Osteoblast (primary cell): ENCODE data around the gene CNIH4.

GRCh38 chr1:223248310-223249293 lies 105.6 kb upstream of the TLR5 start:
- CAGE, long polyA plus RNA = no peak
- RRBS = no CpG with 5 or more reads among the region's 11 CpGs

DNA sequence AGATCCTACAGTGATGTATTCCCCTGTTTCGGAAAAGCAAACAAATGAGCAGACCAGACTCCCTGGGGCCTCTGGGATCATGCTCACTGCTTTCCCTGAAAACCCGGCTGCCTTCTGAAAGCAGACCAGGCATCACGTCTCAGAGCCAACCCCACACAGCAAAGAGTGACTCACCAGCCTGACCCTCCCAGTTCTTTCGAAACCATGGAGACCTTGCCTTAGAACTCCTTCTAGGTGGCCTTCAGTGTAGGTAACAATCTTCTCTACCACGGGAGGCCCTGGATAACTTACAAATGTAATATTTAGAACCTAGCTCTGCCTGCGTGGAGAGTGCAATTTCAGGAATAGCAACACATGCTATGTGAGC lies 105.3 kb downstream of the SUSD4 start:
- CAGE, long polyA plus RNA = no peak
- RRBS = no CpG with 5 or more reads among the region's 6 CpGs

GRCh38 chr1:223711834-223712304 lies 470 bp upstream of the CAPN2 start:
- CAGE, long polyA plus RNA = no peak
- RRBS = 5% methylated on average over 4 of the region's 17 CpGs

DNA sequence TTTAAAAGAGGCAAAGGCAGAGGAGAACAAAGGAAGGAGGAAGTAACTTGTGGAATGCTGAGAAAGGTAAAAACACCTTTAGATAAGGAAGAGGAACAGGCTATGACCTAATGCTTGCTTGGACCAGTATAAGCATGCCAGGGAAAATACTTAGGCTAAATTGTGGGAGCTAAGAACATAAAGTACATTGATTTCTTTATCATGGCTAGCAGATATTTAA lies 28.1 kb downstream of the CAPN2 start:
- CAGE, long polyA plus RNA = no peak

DNA sequence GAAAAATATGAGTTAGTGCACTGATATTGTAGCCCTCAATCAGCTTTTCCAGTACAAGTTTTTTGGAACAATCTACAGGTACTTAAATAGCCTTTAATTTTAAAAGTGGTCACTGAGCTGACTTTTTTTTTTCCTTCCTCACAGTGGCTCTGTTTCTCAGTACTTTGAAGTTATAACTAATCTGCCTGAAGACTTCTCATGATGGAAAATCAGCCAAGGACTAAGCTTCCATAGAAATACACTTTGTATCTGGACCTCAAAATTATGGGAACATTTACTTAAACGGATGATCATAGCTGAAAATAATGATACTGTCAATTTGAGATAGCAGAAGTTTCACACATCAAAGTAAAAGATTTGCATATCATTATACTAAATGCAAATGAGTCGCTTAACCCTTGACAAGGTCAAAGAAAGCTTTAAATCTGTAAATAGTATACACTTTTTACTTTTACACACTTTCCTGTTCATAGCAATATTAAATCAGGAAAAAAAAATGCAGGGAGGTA lies 62.4 kb downstream of the CAPN2 start:
- CAGE, long polyA plus RNA = no peak
- RRBS = no CpG with 5 or more reads among the region's 2 CpGs

DNA sequence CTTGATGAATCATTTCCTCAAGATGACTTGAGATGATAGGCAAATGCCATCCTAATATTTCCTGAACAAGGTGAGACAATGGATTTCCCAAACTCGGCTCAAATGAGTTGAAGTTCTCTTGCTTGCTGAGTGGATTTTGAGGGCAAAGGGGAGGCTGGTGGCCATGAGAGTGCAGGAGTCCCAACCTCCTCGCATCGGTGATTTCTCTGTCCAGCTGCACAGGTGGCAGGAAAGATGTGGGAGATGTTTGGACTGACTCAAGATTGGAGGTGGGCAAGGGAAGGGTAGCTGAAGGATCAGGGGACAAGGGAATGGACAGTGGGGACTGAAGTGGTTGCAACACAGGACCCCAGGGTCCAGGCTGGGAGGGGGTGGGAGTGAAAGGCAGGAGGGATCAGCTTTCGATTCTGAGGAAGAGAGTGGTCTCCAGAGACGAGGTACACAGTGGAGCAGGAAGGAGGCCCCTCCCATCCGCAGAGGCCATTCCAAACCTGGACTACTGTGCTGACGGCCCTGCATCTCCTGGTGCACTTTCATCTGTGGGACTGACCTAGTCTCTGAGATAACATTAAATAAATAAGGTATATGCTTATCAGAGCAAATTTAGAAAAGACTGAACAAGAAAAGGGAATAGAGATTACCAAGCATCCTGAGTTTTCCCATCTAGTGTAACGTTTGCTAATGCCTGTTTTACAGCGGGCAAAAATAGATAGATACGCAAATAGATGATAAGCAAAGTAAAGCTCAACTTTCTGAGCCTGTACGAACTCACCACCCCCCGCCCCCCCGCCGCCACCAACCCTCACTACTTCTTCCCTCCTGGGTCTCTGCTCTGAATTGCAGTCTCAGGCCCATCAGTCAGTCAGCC lies 64.1 kb downstream of the CAPN2 start:
- CAGE, long polyA plus RNA = no peak
- RRBS = no CpG with 5 or more reads among the region's 14 CpGs

DNA sequence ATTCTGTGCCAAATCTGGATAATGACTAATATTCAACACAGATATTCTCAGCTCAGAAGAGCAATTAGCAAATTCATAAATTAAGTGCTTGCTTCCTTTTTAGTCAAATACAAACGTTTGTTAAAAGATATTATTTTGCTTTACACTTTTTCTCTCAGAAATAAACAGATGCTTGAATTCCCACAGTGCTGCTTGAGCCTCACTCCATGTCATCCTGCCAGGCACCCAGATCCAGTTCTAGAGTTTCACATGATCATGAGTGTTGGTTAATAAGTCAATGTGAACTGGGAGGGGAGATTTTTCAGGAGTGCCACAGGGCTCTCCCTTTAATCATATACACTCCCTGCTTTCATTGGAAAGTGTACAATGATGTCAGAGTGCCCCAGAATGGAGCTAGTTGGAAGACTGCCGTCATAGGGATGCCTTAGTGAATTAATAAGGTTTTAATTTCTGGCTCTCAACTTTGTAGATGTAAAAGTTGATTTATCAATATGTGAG lies 69.8 kb upstream of the TP53BP2 start:
- CAGE, long polyA plus RNA = no peak
- RRBS = no CpG with 5 or more reads among the region's 2 CpGs

DNA sequence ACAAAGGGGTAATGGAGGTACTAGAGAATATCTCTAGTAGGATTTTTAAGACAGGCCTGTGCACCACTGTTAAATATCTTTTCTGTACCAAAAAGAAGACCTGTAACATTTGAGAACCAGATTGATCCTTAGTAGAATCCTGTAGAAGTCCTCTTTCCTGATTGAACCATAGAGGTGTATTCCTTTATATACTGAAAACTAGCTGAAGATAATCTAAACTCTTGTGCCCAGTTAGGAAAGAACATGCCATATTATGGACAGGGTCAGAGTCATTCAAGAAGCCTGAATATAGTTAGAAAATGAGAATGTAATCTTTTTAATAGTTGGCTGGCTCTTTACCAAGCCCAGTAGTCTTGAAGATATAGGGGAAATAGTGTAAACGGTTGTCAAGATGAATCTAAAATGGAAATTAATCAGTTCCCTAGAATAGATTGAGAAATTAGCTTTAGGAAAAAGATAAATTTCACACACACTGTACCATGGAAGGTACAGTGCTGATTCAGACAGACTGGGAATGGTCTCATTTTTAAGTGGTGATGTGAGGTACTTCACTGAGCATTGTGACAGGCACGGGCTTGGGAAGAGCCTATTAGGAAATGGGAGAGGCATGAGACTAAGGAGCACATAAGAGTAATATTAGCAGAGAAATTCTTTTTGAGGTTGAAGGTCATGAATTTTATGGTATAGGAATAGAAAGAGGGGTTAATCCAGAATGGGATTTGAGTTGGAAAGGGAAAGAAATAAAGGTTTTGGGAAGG lies 115.4 kb upstream of the FBXO28 start:
- CAGE, long polyA plus RNA = no peak
- RRBS = no CpG with 5 or more reads among the region's 2 CpGs

GRCh38 chr1:224245119-224245720 lies 62.2 kb downstream of the DEGS1 start:
- CAGE, long polyA plus RNA = no peak
- RRBS = no CpG with 5 or more reads among the region's 2 CpGs

DNA sequence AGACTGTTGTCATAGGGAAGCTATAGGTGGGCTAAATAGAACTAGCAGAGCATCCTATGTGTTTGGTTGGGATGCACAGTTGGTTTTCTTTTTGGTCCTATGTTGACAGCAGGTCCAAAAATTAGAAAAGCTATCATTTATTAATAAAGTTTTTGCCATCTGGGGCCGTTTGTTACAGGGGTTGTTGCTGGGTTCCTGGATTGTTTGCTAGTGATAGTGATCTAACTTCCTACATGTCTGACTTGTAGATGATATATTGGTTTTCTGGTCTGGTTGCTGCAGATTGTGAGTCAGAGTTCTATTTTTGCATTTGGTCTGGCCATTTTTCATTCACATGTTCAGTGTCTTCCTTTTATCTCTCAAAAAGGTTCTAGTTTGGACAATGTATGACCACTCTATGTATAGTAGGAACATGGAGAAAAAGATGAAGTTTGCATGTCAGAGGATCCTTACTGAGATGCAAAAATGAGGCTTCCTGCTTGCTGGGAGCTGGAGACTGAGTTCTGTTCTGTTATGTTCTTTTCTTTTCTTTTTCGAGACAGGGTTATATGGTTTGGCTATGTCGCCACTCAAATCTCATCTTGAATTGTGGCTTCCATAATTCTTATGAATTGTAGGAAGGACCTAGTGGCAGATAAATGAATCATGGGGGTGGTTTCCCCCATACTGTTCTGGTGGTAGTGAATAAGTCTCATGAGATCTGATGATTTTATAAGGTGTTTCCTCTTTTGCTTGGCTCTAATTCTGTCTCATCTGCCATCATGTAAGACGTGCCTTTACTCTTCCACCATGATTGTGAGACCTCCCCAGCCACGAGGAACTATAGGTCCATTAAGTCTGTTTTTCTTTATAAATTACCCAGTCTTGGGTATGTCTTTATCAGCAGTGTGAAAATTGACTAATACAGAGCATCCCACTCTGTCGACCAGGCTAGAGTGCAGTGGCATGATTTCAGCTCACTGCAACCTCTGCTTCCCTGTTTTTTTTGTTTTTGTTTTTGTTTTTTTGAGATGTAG lies 4.2 kb upstream of the NVL start:
- CAGE, long polyA plus RNA = no peak
- RRBS = no CpG with 5 or more reads among the region's 6 CpGs

DNA sequence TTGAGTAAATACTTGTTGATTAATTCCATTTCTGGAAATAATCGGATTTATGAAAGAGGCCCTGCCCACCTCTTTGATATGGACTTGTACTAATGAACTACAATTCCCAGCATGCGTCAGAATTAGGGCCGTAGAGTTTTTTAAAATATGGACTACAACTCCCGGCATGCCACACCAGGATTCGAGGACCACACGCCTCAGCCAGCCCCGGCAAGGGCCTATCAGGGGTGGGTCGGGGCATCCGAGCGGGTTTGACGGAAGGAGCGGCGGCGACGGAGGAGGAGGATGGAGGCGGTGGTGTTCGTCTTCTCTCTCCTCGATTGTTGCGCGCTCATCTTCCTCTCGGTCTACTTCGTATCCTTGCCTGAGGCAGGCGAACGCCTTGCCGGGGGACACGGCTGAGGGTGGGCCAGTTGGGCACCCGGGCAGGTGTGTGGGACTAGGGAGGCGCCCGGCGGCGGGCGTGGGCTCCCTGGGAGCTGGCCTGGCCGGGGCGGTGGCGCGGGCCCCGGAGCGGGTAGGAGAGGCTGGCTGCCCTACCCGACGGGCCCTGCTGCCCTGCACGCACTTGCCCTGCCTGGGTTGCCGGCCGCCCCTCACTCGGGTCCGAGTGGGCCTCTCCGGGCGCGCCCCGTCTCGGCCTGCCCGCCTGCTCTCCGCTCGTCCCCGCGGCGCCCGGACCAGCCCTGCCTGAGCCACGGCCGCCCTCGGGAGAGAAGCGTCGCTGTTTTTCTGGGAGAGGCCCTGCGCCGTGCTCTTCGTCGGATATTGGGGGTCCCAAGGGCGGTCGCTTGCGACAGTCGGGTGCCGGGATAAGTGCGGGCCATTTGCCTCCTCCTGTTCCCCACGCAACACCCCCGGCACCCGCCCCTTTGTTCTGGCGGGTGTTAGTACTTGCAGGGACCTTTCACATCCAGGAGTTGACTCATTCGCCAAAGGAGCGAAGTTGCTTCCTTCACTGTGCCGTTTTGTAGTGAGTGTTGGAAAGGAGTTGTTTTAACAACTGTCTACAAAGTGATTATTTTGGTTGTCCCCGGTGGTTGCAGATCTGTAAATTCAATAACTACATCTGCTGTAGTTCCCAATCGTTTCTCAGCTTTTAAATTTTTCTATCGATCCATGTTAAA lies at the start of gene CNIH4:
Gene CNIH4, plus strand, starts transcription at position 240 of the 1,127 bp plus-strand sequence.
- CAGE, long polyA plus RNA = start-site peak on the plus strand centred at position 254 of the sequence, 83 bp wide, 795 and 759 reads in 2 replicates
- RRBS = 2% methylated on average over 32 of the region's 82 CpGs

DNA sequence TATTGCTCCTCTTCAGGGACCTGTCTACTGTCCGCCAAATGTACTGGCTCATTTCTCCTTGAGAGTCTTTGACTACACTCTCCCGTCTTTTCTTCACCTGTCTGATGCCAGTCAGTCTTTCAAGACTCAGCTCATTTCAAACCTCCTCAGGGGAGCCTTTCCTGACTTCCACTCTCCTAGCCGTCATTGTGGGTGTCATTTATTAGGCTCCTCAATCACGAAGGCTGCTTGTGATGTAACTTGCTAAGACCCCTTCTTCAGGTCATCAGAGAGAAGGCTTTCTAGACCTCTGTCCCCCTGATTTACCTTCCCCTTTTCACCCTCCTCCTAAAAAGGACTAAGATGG lies 2.2 kb upstream of the WDR26 start:
- CAGE, long polyA plus RNA = no peak
- RRBS = no CpG with 5 or more reads among the region's 4 CpGs

- CAGE, long polyA plus RNA = no peak
- RRBS = no CpG with 5 or more reads among the region's 5 CpGs
Measured at GRCh38 chr1:224512592-224513180, 78.1 kb upstream of the WDR26 start.

- CAGE, long polyA plus RNA = no peak
- RRBS = no CpG with 5 or more reads among the region's 5 CpGs
Measured at GRCh38 chr1:225415282-225415983, 12.4 kb downstream of the LBR start.

DNA sequence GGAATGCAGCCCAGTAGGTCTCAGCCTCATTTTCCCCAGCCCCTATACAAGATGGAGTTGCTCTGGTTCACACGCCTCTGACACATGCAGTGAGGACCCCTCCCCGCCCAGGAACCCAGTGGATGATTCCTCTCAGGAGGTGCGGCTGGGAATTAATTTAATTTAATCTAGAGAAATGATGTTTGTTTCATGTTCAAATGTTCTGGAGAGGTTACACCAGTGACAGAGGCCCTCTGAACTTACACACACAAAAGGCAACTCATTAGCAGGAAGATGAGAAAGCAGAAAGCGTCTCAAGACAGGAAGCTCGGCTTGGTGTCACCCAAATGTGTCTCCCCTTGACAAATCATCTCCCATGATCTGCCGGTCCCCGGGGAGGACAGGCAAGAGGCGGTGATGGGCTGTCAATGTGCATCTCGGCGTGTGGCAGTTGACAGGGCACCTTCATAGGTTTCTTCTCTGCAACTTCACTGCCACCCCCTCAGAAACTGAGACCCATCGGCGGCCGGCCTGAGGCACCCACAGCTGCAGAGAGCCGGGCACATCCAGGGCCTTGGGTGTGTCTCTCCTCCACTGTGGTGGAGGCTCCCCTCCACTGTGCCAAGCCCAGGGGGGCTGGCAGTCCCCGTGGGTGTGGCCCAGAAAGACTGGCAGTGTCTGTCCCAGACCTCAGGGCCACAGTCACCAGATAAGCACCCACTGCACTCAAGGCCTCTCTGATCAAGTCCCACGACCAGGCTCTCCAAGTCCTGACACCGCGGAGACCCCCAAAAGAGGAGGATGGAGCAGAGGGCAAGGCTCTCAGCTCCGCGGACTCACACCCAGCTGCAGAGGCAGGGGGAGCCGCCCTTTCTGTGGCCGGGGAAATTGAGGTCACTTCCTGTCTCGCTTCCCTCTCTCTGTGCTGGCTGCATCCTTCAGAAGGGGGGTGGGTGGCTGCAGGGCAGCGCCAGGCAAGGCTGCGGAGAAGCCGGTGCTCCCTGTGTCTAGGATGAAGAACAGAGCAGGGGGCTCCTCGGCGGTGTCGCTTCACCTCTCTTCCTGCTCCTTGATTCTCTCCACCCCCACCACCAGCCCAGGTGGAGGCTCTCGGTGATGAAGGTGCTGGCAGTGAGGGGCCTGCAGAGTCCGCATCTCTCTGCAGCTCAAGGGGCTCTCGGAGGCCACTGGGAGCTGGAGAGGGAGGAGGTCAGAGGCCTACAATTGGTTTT lies 39.5 kb upstream of the LBR start:
- CAGE, long polyA plus RNA = no peak
- RRBS = 16% methylated on average over 5 of the region's 32 CpGs

DNA sequence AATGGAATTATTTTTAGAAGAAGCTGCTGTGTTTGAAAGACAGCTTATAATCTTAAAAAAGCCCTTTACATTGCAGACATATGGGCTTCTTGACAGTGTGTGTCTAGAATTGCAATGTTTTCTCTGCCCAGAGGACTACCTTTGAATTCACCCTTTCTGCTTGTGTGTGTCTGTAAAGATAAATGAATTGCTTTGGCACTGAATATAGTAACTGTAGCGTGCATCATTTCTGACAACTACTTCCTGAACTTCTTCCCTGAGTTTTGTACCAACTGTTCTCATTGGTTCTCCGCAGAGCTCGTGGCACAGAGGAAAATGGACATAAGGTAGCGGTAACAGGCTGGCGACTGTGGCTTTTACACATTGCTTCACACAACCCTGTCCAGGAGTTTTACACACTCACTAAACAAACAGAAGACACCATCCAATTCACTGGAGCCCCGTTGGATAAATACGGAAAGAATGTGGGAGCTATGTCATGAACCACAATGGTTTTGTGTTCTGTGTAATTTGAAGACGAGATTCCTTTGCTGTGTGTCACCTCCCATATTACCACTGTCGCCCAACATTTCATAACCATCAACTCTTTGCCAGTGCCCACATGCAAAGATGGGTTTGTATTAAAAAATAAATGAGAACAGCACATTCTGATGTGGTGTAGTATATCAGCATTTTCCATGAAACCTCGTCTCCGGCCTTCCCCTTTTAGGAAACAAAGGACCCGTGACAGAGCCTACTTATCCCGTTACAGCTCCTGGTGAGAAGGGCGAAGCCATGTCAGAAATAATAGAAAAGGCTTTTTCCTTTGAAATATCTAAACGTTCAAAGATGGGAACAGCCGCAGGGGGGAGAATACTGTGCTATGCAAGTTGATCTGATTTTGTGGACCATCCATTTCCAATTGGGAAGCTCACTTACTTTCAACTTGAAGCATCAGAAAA lies 47.3 kb upstream of the ENAH start:
- CAGE, long polyA plus RNA = start-site peak on the plus strand centred at position 728 of the sequence, 76 bp wide, 91 and 88 reads in 2 replicates
- RRBS = no CpG with 5 or more reads among the region's 16 CpGs

DNA sequence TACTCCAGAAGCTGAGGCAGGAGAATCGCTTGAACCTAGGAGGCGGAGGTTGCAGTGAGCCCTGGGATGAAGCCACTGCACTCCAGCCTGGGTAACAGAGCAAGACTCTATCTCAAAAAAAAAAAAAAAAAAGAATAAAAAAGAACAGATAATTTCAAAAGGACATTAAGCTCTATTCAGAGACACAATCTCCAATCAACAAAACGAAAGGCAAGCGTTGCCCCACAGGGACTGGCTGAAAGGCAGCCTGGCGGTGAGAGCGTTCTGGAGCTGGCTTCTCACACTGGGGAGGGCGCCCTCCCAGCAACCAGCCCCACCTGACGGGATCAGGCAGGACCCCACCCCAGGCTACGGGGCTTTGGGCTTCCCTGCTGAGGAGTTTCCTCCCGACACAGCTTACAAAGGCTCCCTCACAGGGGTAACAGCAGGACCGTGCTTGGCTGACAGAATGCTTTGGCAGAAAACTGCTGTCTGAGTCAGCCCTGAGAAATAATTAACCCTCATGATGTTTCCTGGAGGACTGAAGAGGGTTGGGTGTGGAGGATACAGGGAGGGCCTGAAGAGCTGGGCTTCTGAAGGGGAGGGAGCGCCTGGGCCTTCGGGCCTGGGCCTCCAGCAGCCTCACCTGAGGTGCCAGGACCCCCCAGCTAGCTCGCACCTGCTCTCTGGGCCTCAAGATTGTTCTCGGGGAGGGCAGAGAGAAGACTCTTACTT lies 30.9 kb upstream of the SRP9 start:
- CAGE, long polyA plus RNA = no peak
- RRBS = no CpG with 5 or more reads among the region's 15 CpGs

DNA sequence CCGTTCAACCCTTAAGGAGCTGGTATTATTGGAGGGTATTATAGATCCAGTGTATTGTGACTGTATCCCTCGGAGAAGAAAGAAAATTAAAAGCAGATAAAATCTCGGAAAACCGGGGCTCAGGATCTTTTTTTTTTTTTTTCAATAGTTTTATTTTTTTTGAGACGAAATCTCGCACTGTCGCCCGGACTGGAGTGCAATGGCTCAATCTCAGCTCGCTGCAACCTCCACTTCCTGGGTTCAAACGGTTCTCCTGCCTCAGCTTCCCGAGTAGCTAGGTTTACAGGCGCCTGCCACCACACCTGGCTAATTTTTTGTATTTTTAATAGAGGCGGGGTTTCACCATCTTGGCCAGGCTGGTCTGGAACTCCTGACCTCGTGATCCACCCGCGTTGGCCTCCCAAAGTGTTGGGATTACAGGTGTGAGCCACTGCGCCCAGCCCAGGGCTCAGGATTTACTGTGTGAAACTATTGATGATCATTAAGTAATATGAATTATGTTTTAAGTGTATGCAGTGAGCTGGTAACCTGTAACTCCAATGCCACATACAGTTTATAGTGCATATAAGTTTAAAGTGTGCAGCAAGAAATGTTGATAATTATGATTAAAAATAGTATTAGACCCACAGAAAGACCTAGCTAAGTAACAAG lies 1.5 kb downstream of the SRP9 start:
- CAGE, long polyA plus RNA = no peak
- RRBS = no CpG with 5 or more reads among the region's 17 CpGs

DNA sequence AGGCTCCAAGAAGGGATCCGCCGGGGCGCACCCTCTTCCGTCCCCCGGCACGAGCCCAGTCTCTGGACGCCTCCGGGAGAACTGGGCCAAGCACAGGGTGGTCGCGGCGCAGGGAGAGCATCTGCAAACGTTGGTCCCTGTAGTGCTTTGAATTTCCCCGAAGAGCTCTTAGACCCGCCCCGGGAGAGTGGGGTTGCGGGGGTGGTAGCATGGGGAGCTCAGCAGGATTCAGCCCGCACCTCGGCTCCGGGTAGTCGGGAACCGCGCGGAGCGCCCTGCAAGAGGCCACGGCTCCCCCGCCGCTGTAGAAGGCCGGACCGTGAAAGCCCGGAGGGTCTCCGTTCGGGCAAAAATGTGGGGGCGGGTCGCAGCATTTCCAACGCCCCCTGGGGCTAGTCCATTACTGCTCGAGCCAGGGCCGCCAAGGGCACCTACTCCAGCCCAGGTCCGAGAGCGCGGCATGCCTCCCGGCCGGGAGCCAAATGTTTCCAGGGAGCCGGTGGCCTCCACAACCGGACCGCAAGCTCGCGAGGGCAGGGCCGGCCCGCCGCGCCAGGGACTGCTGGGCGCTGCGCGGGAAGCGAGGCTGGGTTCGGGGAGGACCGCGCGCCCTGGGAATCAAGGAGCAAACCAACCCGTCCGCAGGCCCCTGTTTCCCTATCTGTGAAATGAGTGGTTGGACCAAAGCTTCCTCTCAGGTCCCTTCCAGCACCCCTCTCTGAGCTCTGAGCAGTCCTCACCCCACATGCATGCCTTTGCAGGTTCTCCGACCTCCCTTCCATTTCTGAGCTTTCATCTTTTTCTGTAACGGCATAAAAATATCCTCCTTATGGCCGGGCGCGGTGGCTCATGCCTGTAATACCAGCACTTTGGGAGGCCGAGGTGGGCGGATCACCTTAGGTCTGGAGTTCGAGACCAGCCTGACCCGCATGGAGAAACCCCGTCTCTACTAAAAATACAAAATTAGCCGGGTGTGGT lies 699 bp upstream of the TMEM63A start:
- CAGE, long polyA plus RNA = no peak
- RRBS = 3% methylated on average over 22 of the region's 72 CpGs

DNA sequence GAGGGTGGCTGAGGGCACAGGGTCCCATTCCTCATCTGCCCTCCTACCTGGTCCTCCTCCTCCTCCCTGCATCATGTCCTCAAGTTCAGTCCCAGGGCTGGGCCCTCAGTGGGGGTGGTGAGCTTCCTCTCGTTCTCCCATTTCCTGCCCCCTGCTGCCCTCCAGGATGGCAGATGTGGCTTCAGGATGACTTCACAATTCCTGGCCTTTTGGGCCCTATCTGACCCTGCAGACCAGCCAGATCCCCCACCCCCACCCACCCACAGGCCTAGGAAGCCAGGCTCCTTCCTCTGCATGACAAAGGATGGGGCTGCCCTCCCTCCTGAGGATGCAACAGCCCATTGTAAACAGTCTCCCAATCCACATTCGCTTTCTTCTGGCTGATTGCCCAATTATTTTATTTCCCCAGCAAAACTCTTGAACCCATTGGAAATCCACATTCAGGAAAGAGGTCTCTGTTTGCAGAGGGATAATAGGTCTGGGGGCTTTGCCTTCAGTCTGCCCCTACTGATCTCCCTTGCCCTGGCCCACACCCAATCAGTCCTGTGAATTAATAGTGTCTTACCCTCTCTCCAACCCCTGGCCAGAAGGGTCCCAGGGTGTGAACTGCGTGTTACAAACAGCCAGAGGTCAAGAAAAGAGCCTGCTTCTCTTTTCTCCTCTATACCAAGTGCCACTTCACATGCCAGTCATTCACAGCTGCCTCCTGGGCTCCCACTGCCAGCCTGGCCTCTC lies 10.4 kb upstream of the LEFTY1 start:
- CAGE, long polyA plus RNA = no peak
- RRBS = no CpG with 5 or more reads among the region's 3 CpGs